A673 (cell line): ENCODE measurements around the genes POLR3G and ARRDC3.

GRCh38 chr5:88667718-88668490 is 215.1 kb downstream of the MEF2C start:
- PRO-cap, result bidirectional peak, plus-strand start at chr5:88667854, minus-strand start at chr5:88667813

GRCh38 chr5:88785397-88785825 is 97.6 kb downstream of the MEF2C start:
- PRO-cap, result no peak

DNA sequence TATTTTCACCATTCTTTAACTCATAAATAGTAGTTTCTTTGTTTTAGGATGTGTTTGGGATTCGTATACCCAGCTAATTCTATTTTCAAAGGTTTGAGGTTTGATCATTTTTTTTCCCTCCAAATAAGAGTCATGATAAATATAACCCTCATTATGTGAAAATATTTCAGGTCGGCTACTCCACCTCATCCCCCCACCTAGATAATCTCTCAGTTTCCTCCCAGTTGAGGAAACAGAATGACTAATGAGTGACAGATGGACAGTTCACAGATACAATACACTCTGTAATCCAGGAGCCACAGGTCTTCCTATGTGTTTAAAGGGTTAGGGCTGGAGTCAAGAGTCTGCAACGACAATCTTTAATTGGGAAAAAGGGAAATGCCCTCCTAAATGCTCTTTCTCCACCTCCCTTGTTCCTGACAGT is 69.2 kb downstream of the MEF2C start:
- PRO-cap, result no peak

DNA sequence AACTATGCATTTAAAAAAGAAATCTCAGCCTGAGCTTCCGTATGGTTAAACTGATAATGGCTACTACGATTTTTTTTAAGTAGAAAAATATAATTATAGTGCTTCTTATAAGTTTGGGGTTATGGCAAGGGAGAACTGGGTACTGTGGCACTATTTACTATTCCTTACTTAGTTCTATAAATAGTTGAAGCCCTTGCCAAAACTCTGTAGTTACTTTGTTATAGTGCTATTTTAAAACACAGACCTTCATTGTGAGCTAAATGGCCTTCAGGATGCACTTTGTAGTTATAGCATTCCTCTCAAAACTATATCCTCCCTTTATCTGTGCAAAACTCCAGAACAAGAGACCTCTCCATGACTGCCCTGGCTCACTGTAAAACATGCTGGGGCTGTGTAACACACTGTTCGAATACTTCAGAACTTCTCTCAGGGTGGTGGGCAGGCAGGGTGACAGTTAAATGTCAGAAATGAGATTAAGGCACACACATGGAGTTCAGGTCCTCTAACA is 49.2 kb downstream of the MEF2C start:
- PRO-cap, result no peak

DNA sequence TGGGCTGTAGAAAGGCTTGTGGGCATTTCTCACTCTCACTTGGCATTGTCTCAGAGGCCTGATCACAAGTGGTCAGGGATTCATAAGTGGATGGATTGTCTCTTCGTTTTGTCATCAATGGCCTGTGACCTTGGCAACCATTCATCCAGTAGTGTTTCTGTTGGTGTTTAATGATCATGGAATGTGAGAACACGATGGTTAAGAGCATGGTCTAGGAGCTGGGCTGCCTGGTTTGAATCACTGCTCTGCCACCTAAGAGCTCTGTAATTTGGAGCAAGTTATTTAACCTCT is 430.0 kb upstream of the MEF2C start:
- PRO-cap, result no peak

DNA sequence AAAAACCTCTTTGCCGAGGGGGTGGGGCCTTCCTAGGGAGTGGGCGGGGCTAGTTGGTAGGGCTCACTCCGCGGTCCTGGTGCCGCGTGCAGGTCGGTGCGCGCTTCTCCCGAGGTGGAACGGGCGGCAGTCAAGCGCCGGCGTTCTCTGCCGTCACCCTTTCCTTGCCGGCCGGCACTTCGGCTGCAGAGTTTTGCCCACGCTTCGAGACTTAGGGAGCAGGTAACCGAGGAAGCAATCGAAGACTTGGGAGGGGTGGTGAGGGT is at the start of gene POLR3G:
Gene POLR3G, plus strand, starts transcription at position 66 of the 266 bp plus-strand sequence.
- PRO-cap, result bidirectional peak, plus-strand start at position 91 of the sequence, minus-strand start outside the sequence

DNA sequence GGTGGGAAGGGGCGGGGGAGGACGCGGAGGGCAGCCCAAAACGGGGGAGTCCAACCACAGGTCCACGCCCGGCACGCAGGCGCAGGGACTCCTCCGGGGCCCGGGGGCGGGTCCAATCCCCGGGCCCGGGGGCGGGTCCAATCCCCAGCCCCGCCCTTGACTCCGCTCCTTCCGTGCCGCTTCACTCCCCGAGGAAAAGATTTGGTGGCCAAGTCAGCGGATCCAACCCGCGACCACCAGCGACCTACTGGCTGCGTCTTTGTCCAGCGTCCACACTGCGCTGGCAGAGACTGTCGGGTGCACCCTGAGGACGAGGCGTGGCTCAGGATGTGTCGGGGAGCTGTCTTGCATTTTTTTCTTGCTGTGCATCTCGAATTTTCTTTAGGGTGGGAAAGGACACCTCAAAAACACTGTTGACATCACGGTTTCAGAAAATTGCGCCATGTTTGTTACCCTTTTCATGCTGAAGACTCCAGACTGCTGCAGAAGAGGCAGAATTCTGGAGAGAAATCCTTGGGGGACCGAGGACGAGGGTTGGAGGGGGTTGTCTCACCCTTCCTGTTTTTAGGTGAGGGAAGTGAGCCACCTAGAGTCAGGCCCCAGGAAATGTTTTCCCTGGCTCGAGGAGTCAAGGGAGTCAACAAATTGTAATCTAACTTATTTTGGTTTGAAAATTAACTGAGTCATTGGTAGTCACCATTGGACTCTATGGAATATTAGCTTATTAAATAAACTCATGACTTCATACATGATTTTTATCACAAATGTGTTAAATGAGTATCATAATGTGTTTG is 466 bp upstream of the LYSMD3 start:
- PRO-cap, result bidirectional peak, plus-strand start at position 195 of the sequence, minus-strand start outside the sequence

DNA sequence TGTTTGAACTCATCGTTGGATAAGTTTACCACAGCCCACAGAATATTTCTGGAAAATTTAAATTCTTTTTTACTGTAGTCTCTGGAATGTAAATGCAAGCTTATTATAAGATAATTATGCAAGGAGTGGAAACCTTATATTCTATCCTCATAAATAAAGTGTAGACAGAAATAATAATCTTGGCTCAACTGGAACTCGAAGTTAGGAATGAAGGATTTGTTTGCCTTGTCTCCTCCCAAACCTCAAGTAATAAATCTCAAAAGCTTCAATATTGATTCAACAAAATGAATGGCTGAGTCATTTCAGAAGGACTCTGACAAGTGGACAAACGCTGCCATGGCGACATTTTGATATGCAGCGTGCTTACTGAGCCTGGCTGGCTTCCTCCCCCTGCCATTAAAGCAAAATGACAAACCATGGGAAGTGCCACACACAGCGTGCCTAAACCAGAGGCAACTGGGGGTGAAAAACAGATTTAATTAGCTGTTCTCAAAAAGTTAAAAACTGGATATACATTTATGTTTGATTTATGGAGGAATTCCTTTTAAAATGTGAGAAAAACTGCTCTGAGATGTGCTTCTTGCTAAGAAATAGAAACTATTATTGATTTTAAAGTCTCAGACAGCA is 10.5 kb upstream of the ADGRV1 start:
- PRO-cap, result no peak

DNA sequence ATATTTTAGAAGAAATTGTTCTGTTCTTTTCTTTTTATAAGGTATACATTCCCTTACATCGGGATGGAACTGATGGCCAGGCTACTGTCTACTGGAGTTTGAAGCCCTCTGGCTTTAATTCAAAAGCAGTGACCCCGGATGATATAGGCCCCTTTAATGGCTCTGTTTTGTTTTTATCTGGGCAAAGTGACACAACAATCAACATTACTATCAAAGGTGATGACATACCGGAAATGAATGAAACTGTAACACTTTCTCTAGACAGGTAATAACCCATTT is 79.0 kb downstream of the ADGRV1 start:
- PRO-cap, result no peak

DNA sequence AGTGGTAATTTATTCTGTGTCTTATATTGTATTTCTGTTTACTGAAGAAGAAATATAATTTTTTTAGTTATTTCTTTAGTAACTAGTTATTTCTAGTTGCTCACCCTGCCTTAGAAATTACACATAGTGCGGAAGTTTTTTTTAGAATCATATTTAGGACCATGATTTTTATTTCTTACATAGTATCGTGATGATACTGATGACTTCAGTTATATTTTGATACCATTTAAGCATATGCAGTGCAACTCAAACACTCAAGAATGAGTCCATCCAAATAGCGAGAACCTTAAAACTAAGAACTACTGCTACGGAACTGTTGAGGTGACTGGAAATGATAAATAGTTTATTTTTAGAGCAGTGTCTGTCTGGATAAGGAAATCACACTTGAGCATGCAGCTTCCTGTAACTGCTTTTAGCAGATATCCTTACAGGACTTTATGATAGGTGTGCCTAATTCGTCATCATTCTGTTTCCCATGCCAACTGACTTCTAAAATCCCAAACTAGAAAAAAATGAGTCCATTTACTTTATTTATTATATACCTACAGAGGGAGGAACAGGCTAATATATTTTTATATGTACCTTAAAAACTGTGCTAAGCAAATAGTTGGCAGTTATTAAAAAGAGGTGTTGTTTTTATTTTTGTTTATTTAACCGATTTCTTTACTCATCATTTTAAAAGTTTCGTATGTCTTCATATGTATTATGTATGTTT is 85.5 kb downstream of the ADGRV1 start:
- PRO-cap, result no peak

GRCh38 chr5:90871268-90872272 is 313.0 kb downstream of the ADGRV1 start:
- PRO-cap, result no peak

DNA sequence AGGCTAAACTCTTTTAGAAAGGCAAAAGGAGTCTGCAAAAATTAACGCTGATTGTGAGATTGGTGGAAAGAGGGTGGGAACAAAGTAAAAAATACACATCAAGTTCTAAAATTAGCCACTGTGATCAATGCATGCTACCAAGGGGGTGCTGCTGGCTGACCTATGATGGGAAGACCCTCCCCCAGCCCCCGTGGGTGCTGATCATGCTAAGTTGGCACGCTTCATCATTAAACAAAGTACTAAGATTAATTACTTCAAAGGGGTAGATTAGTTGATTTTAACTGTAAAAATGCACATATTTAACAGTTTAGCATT is 356.9 kb downstream of the ADGRV1 start:
- PRO-cap, result no peak

GRCh38 chr5:91033196-91033708 is 349.9 kb downstream of the ARRDC3 start:
- PRO-cap, result no peak

DNA sequence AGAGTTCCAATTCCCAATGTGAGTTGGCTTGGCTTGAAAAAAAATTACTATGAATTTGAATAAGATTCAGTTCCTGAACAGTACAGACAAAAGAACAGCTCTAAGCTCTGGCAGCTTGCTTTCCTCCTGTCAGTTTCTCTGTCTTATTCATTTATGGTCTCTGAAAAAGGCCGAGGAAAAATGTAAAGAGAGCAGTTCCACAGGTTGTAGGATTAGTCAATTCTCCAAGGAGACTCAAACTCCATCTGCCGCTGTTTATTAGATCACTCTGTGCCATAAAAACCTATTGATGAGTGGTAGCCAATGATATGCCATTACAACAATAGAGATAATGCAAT is 188.3 kb downstream of the ARRDC3 start:
- PRO-cap, result no peak

DNA sequence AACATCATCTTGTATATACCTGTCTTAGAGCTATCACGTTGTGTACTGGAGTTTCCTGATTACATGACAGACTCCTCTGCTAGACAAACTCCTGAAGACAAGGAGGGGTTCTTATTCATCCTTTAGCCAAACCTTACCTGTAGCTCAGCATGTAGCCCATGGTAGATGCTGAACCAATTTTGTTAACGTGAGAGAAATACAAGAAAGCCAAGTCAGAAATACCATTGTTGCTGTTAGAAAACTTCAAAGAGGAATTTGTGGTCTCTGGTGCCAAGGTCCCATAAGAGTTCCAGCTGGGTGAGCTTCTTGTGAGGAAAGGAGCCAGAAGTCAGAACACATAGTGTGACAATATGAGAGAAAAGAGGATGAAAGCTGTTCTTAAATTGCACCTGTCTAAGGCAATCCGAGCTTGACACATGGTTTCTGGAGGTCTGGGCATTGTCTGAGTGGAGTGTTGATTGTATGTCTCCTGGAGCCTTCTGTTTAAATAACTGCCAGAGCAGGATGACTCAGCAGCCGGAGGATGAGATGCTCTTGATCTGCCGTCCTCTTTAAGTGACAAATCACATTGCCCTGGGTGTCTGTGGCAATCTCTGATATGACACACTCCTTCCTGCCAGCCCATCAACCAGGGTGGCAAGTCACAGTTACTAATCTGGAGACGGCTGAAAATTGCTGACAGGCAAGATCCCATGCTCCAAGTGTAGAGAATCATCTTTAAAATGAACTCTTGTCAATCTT is 69.0 kb downstream of the ARRDC3 start:
- PRO-cap, result bidirectional peak, plus-strand start at position 658 of the sequence, minus-strand start at position 460 of the sequence

- PRO-cap, result no peak
These were observed 16.3 kb downstream of the ARRDC3 start for GRCh38 chr5:91366828-91367129.

- PRO-cap, result bidirectional peak, plus-strand start at chr5:91379965, minus-strand start at chr5:91379852; bidirectional peak, plus-strand start at chr5:91380406, minus-strand start at chr5:91380065
These were observed 3.2 kb downstream of the ARRDC3 start for GRCh38 chr5:91379691-91380482.

- PRO-cap, result bidirectional peak, plus-strand start at chr5:91382868, minus-strand start at chr5:91382590; bidirectional peak, plus-strand start at chr5:91383479, minus-strand start at chr5:91383317; bidirectional peak, plus-strand start at chr5:91383683, minus-strand start at chr5:91383749
These were observed at the start of gene ARRDC3 for GRCh38 chr5:91382794-91383864. ARRDC3 (minus strand) TSS chr5:91383317.

- PRO-cap, result no peak
These were observed 946 bp upstream of the ARRDC3 start for GRCh38 chr5:91384136-91384390.

DNA sequence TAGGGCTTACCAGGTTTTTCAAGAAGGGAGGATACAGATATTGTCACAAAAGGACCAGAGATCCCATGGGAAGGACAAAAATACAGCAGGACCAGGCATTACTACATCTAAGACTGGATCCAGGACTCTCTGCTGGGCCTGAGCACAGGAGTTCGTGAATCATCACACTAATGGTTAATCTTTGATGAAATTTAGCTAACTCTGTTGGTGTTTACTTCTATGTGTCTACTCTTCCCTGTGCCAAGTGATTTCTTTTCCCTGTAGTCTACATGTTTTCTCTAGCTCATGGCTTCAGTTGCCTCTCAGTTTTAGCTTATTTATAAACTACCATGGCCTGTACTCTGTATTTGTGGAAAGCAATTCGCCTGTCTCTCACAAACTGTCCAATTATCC is 988.5 kb upstream of the ARRDC3 start:
- PRO-cap, result no peak